ENCODE measurements around a stretch of chr12.

DNA sequence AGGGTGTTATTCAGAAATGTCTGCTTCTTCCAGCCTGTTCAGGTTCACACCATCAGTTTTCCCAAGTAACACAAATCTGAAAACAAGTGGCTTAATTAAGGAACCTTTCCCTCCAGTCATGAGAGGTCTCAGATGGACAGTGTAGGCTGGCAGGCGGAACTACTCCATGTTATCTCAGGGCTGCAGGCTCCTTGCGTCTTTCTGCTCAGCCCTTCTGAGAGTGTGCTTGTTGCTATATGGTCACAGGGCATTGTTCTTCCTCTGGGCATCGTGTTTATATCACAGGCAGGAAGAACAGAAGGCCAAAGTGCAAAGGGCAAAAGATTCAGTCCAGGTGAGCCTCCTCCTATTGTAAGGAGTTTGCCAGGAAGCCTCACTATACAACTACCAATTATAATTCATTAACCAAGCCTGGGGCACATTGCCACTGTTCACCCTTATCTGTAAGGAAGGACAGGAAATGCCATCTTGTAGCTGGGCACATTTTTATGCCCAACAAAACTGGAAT, 195.4 kb upstream of the KITLG start:
- PRO-cap = no peak

DNA sequence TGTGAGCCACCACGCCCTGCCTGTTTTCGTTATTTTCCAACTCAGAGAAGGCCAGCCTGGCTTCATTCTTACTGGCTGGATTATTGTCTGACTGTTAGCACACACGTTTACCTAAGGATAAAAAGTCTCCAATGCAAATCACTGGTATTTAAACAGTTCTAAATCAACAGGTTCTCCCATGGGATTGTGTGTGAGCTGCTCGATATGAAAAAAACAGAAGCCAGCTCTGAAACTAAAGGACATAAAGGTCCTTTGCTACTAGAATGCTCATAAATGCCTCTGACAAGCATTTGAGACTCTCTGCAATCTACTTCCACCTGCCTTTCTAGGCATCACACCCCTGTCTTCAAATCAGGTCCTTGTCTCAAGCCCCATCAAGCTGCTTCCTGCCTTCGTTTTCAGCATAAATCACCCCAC, 265.0 kb downstream of the DUSP6 start:
- PRO-cap = no peak

DNA sequence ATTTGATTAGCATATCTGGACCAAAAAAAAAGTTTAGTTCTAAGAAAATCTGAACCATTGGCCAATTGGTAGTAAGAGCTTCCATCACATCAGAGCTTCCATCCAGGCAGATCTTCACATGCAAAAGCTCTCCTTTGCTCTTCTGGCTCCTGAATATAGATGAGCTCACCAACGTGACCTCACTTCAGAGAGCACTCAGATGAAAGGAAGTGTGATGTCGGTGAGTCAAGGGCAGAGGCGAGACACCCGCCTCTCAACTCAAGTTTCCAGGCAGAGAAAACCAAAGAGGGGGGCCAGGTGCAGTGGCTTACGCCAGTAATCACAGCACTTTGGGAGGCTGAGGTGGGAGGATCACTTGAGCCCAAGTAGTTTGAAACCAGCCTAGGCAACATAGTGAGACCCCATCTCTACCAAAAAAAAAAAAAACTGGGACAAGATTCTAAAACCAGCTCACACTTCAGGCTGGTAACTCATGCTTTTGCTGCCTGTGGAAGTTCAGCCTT, 126.9 kb downstream of the DUSP6 start:
- PRO-cap = no peak

DNA sequence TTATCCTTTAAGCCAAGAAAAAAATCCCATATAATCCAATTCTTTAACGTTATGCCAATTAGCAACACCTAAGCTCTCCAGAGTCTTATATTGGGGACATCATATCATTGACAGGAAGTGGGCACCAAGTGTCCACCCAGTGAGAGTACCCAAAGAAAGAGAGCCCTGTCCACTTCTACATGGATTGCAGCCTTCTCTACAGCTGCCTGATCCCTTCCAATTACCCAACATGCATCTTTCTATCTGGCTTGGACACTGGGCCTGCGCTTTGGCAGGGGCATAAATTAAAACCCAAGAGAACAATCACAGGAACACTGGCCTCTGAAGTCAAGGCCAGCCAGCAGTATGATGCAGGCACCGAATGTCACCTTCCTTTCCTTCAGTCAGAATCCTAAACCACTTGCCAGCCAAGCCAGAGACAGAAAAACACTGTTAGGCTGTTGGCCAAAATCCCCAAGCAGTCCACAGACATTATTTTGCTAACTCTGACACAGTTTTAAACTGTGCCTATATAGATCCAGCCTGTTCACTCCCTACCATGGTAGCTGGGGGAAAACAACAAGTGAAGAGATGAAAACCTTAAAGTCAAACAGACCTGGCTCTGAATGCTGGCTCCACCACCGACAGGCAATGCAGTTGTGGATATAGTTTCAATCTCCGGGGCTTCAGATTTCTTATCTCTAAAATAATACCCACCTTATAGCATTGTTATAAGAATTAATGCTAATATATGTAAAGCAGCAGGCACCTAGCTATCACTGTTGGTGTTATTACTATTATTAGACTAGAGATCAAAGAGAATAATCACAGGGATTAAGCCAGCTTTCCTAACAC, 113.6 kb downstream of the DUSP6 start:
- PRO-cap = no peak

- PRO-cap = bidirectional peak, plus-strand start at chr12:89350136, minus-strand start at chr12:89349853
Measured at GRCh38 chr12:89349780-89350492, 2.4 kb downstream of the DUSP6 start.

GRCh38 chr12:89350493-89351281, 1.6 kb downstream of the DUSP6 start:
- PRO-cap = no peak

DNA sequence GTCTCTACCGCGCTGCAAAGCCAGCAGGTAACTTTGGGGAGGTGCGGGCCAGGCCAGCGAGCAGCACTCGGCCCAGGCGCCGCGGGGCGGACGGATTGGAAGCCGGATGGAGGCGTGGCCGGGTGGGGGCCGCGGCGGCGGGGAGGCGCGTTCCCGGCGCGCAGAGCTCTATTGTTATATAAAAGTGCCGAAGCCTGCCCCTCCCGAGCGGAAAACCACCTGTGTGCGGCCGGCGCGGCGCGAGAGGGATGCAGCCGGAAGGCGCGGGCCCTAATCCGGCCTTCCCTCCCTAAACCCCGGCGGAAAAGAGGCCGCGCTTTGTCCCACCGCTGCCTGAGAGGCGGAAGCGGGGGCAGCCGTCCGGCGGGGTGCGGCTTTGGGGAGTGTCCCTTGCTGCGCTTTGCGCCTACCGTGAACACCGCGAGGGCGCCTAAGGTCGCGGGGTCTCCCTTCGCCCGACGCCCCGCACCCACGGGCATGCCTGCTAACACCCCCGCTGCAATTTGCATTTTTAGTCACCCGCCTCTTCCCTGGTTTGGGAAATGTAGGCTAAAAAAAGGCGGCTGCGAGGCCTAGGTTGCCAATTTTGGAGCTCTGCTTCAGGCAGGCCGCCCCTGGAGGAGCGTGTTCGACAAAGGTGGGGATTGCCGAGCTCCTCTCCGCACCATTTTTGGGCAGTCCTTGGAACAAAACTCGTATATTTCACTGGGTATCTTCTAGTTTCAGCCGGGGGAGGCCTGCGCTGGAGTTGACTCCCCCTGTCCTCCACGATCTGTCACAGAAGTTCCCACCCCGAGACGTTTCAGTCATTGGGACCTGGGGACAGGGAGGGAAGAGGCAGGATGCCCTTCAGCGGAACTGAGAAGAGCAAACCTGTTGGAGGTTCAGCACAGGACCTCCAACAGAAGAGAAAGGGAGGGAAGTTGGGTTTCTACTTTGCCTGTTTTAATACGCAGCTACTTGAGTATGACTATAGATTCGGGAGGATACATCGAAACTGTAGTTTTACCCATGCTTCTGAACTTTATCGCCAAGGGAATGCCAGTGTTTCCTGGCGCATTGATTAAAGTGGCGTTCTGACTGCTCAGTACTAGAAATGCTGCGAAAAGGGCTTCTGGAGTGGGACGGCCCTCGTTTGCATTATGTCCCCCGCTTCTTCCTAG, 2.0 kb upstream of the DUSP6 start:
- PRO-cap = bidirectional peak, plus-strand start at position 222 of the sequence, minus-strand start at position 35 of the sequence; bidirectional peak, plus-strand start at position 316 of the sequence, minus-strand start at position 310 of the sequence

- PRO-cap = no peak
Measured at GRCh38 chr12:89357112-89357977, 5.0 kb upstream of the DUSP6 start.

GRCh38 chr12:89382971-89383407, 30.7 kb upstream of the DUSP6 start:
- PRO-cap = no peak

DNA sequence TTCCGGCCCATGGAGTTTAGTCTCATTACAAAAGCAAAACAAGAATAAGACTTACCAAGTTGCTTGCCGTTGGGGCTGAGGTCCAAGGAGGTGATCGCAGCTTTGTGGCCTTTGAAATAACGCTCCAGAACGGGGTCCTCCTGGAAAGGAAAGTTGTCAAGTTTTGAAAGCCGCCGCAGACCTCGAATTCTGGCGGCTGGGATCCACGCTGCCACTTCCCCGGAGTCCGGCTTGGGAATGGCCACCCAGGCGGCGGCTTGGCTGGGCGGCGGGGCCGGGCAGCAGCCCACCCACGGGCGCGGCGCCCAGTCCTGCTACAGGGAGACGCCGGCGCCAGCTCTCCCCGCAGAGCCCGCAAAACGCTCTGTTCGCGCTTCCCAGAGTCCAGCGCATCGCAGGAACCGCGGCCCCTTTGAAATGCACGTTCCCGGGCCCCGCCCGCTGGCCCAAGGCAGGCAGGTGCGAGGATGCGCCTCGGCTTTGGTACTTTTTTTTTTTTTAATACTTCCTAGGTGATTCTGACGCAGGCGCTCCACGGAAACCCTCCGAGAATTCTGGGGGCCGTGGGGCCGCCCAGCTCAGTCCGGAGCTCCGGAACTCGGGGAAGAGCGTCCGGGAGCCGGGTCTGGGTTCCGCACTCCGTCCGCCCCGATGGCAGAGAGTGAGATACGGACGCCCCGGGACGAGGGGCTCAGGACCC, 619 bp upstream of the GALNT4 start:
- PRO-cap = bidirectional peak, plus-strand start at position 657 of the sequence, minus-strand start at position 663 of the sequence

DNA sequence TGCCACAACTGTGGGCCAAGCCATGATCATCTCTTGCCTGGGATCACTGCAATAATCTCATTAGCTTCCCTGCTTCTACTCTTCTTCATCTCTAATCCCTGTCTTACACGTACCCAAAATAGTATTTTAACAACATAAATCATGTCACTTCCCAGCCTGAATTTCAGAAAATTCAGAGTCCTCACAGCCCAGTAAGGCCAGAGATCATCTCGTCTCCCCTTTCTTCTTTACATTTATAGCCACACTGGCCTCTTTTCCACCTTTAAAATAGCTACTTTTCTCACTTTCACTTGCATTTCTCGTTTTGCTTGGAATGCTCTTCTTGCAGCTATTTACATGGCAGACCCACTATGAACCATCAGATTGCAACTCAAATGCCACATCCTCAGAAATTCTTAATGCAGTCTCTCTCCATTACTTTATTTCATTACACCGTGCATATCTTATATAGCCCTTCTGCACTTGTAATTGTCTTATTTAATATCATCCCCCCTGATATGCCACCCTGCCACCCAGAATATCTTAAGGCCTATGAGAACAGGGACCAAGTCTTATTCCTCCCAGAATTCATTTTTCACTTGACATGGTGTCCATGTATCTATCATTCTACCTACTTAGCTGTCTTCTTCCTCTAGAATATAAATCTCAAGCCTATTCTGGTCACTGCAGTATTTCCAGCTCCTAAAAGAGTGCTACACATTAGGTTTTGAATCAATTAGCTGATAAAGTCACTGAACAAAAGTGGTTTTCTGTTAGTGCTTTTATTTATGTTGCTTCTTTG, 89.2 kb upstream of the POC1B start:
- PRO-cap = no peak

DNA sequence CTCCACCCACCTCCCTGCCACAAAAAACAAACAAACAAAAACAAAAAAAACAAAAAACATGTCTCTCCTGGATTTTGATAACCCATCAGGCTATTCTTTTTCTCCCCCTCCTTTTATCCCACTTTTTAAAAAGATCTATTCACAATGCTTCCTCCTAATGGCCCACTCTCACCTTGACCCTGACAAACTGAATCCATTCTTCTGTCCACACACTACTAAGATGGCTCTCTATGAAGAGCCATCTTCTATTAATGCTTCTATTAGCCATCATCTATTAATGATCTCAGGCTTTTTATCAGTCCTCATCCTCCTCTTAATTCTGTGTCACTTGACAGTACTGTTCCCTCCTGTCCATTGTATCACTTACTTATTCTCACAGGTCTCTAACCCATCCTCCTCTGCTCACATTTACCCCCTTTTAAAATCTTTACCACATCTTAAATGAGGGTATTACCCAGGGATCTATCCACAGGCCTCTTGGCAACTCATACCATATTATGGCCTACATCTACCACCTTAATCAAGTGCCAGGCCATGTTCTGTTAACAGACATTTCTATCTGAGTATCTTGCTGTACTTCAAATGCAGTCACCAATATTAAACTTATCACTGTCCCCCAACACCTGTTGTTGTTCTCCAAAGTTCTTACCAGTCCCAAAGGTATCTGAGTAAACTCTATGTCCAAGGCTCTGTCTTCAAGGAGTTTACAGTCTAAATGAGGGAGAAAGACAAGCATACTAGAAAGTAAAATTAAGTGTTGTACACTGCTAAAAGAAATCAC, 41.5 kb downstream of the ATP2B1 start:
- PRO-cap = no peak

DNA sequence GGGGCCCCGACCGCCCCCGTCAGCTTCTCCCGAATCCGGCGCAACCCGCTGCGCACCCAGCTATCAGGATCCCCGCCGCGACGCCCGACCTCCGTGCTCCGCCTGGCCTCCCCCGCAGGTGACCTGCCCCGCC, 345 bp downstream of the ATP2B1 start:
- PRO-cap = no peak

- PRO-cap = no peak
Measured at GRCh38 chr12:89752346-89752660, 43.7 kb upstream of the ATP2B1 start.

GRCh38 chr12:89760655-89761173, 52.1 kb upstream of the ATP2B1 start:
- PRO-cap = no peak

DNA sequence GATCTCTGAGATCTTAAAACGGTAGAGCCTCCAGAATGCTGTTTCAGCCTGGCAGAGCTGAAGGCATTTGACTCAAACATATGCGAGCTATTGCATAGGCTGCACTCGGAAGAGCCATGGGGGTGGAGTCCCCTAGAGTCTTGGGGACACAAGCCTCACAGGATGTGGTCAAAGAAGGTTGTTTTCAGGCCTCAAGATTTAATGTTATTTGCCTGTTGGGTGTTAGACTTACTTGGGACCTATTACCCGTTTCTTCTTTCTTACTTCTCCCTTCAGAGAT, 172.1 kb upstream of the ATP2B1 start:
- PRO-cap = no peak

DNA sequence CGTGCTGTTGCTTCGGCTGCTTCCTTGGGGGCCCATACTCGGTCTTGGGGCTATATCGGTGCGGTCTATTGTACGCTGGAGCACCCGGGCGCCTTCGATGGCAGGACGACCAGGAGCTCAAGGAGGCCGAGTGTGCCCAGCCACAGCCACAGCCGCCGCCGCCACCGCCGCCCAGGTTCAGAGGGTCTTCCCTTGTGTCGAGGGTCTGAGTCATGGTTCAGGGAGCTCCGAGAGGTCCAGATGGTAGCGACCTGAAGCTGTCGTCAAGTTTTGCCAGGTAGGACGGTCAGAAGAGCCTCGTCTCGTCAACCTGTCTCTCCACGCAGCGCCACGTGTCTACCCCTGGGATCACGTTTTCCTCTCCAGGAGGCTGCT, 460 bp downstream of the CCER1 start:
- PRO-cap = no peak

DNA sequence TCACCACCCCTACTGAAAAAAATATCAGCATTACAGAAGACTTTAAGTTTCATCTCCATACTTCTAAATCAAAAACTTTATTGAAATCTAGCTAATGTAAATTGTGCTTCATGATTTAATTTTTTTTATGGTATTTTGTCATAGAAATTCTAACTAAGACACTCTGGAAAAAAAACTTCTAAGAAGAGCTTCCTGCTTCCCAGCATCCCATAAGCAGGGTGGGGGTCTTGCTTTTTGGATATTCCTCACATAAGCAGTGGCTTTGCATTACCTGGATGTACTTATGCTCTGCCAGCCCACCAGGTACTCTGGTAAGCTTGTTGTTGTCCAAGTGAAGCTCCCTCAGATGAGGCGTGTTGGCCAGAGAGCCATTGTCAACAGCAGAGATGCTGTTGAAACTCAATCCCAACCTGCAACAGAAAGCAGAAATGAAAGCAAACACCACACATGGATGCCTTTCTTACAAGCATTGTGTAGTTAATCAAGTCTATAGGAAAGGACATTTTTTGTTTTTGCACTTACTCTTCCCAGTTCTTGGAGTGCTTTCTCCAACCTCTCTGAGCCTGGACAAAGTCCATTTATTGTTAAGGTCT, 31.1 kb downstream of the DCN start:
- PRO-cap = no peak

DNA sequence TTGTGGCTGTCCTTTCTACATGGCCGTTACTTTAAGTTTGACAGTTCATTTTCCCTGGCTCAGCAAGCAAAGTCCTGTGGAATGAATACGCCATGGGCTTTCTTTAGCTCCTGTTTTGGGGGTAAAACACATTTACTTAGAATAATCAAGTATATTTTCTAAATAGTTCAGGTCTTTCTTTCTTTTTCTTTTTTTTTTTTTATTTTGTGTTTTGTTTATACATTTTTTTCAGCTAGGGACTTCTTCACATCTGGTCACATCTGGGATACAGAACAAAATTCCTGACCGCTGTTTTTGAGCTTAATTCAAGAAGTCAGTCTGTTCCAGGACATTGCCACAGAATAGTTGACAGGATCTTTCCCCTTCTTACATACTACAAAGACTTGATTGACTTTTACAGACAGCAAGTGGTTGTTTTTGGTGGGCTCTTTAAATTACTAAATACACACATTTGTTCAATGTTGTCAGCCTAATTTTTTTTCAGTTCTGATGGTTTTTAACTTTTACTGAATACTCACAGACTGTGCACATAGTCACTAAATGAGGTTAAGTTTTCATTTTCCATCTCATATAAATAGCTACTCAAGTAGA, 41.8 kb upstream of the DCN start:
- PRO-cap = no peak

DNA sequence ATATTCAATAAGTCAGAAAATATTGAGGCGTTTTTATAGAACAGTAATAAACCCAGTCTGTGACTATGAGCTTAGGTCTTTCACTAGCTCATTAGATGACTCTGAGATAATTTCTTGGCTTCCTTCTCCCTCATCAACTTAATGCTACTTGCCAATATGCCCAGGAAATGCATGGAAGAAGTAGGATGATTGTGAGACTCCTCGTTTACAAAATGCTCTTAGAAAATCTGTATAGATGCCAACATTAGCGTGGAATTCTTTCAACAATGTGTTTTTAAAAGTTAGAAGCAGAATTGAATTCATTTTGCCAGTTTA, 424.7 kb downstream of the BTG1 start:
- PRO-cap = no peak